ENCODE measurements around a stretch of chr10.

GRCh38 chr10:132572334-132572688 is 34.7 kb downstream of the INPP5A start:
- RRBS, result no CpG with 5 or more reads among the region's 7 CpGs

- RRBS, result no CpG with 5 or more reads among the region's 23 CpGs
Observed at GRCh38 chr10:132593886-132594776, 56.5 kb downstream of the INPP5A start.

DNA sequence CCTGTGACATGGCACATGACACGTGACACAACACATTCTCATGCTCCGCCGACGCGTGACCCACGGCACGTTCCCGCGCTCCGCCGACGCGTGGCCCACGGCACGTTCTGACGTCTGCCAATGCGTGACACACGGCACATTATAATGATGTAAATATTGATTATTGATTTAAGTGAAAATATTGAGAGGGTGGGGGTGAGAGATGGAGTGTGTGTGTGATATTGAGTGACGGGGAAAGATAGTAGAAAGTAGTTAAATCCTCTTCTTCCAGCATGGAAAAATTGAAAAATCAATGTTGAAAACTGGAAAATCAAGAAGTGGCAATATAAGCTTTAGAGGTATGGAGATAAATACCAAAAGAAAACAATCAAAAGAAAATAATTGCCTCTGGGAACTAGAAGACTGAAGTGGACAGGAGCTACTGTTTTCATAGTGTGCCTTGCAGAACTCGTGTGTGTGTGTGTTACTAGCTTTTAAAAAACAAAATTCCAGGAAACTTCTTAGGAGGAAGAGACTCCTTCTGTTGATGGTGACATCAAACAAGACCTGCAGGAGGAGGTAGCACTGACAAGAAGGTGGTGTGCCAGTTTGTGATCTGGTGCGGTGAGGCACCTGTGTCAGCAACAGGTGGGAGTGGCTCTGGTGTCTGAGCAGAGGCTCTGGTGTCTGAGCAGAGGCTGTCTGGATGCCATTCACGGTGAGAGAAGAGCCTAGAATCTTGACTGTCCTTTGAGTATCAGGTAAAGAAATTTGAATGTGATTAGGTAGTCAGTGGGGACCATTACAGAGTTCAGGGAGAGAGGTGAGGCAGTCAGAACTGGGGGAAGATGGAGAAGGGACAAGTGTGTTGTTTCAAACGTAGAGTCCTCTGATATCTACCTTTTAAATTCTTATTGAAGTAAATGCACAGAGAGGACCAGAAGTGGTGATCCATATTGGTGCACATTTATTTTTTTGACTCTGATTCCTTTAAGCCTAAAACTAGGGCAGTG is 122.7 kb downstream of the INPP5A start:
- RRBS, result no CpG with 5 or more reads among the region's 23 CpGs

GRCh38 chr10:132726671-132727212 is 59.2 kb downstream of the NKX6-2 start:
- RRBS, result 98% methylated on average over 5 of the region's 29 CpGs

- RRBS, result no CpG with 5 or more reads among the region's 14 CpGs
Observed at GRCh38 chr10:132848413-132848755, 62.4 kb upstream of the NKX6-2 start.

- RRBS, result 87% methylated on average over 6 of the region's 28 CpGs
Observed at GRCh38 chr10:132959907-132960539, 17.7 kb upstream of the CFAP46 start.

GRCh38 chr10:133015263-133015468 is 72.6 kb upstream of the ADGRA1 start:
- RRBS, result no CpG with 5 or more reads among the region's 7 CpGs

DNA sequence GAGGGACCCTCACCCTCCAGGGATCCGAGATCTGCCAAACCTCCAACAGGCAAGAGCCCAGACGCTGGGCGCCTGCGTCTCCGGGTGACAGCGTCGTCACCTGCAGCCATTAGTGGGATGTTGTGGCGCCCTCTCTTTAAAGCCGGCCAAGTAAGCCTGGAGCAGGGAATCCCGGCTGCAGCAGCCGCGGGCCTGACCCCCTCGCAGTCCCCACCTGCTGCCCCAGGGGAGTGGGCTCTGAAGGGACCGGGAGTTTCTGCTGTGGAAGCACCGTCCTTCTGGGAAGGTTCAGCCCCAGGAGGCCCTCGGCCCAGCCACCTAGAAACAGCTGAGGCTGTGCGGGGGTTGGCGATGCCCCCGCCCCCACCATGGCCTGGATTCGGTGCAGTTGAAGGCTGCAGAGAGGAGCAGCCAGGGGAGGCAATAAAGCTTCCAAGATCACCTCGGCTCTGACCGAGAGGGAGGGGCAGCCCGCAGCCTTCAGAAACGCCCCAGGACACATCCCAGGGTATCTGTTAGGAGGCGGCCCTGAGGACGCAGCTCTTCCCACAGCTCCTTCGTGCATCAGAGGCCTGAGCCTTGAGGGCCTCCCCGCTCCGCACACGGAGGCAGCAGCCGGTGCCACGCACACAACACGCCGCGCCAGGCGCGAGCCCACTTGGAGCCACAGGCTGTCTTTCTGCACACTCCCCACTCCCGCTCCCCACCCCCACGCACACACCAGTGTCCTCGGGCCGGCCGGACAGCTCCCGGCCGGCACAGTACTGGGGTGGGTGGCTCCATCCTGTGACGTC is 1.5 kb downstream of the KNDC1 start:
- RRBS, result 4% methylated on average over 13 of the region's 45 CpGs

- RRBS, result 88% methylated on average over 5 of the region's 46 CpGs
Observed at GRCh38 chr10:133167313-133167996, 7.4 kb downstream of the KNDC1 start.

GRCh38 chr10:133245448-133246258 is 8.0 kb downstream of the VENTX start:
- RRBS, result 7% methylated on average over 3 of the region's 31 CpGs

GRCh38 chr10:133257333-133258536 is 18.9 kb downstream of the ADAM8 start:
- RRBS, result 10% methylated on average over 4 of the region's 43 CpGs

GRCh38 chr10:133289714-133290465 is 13.2 kb upstream of the ADAM8 start:
- RRBS, result 96% methylated on average over 3 of the region's 37 CpGs

DNA sequence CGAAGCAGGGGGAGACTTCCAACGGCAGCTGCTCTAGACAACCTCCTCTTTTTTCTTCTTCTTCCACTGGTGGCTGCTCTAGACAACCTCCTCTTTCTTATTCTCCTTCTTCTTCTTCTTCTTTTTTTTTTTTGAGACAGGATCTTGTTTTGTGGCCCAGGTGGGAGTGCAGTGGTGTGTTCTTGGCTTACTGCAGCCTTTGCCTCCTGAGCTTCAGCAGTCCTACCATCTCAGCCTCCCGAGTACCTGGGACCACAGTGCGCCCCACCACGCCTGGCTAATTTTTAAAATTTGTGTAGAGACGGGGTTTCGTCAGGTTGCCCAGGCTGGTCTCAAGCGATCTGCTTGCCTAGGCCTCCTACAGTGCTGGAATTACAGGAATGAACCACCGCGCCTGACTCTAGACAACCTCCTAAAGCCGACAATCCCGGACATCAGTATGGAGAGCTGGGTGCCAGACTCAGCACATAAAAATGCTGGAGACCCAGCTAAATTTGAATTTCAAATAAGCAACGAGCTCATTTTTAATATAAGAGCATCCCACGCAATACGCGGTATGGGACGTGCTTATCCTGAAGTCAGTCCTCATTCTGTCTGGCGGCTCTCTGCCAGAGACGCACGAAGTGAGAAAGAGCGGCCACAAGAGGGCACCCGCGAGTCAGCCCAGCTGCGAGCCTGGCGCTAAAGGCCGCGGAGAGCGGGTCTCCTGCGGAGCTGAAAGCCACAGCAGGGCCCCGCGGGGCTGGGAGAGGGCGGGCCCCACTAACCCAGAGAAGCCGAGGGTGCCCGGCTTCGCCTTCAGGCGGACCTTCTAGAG is 7.2 kb downstream of the CALY start:
- RRBS, result no CpG with 5 or more reads among the region's 36 CpGs

DNA sequence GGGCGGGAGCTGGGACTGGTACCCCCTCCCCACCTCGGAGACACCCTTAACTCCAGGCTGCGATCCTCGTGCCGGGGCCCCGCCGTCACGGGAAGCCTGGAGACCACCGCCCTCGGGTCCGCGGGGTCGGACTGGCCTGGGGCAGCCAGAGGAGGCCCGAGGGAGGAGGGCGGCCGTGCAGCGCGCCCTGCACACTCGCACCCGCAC is 332 bp downstream of the CALY start:
- RRBS, result 6% methylated on average over 4 of the region's 20 CpGs

GRCh38 chr10:133352950-133354102 is 4.5 kb downstream of the FUOM start:
- RRBS, result 80% methylated on average over 1 of the region's 22 CpGs

DNA sequence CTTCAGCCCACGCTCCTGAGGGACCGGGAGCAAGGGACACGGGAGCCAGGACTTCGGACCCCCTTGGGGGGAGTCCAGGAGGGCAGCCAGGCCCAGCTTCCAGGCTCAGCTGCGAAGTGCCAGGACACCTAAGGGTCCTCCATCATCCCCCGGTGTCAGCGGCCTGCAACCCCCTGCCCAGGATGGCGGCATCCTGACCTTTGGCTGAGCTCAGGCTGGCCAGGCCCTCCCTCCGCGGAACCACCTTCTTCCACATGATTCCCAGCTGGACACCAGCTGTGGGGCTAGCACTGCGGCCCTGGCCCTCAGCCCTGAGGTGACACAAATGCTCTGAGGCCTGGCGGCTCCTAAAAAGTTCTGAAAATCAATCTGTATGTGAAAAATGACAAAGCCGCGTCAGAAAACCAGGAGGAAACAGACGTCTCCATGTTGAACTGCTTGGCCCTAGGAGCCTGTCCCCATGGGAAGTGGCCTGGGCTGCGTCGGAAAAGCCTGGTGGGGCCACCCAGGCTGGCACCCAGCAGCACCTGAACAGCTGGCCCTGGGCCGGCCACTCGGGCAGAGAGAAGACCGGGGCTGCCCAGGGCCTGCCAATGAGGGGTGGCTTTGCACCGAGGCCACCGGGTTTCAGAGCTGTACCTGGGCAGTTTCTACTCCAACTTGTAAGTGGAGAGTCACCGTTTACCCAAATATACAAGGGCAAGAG is 902 bp upstream of the FUOM start:
- RRBS, result 81% methylated on average over 5 of the region's 23 CpGs